Prostate gland (tissue), 2 donors: Measurements from ENCODE around the genes DEFB124, PDRG1 and HCK.

DNA sequence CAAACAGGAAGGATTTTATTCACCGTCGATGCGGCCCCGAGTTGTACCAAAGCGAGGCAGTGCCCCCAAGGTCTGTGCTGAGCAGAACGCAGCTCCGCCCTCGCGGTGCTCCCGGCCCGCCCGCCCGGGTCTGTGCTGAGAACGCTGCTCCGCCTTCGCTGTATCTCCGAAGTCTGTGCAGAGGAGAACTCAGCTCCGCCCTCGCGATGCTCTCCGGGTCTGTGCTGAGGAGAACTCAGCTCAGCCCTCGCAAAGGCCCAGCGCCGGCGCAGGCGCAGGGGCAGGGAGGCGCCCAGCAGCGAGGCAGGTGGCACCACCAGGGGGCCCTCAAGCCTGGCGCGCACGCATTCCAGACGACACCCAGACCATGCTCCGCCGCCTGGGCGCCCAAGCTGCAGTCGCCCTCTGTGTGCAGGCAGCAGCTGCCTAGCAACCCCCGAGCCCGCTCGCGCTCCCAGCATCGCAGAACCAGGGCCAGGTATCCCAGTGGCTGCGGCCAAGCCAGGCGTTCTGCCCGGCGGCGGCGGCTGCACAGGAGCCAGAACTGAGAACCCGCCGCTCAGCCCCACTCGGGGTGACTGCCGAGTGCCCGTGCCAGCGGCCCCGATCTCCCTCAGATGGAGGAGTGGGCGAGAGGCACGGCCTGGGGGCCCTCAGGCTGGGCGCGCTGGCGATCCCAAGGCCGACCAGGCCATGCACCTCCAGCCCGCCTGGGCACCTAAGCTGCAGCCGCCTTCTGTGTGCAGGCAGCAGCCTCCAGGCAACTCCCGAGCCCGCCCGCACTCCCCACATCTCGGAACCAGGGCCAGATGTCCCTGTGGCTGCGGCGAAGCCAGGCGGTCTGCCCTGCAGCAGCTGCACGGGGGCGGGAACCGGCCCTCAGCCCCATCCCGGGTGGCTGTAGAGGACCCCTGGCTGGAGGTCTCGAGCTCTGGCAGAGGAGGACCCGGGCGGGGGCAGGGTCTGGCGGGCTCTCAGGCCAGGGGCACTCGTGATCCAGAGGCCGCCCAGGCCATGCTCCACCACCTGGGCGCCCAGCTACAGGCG is 672.0 kb upstream of the DEFB115 start:
- PRO-cap = bidirectional peak, plus-strand start at position 260 of the sequence, minus-strand start at position 134 of the sequence
- RAMPAGE, long total RNA, 2 experiments = no peak in any of the 2 experiments

DNA sequence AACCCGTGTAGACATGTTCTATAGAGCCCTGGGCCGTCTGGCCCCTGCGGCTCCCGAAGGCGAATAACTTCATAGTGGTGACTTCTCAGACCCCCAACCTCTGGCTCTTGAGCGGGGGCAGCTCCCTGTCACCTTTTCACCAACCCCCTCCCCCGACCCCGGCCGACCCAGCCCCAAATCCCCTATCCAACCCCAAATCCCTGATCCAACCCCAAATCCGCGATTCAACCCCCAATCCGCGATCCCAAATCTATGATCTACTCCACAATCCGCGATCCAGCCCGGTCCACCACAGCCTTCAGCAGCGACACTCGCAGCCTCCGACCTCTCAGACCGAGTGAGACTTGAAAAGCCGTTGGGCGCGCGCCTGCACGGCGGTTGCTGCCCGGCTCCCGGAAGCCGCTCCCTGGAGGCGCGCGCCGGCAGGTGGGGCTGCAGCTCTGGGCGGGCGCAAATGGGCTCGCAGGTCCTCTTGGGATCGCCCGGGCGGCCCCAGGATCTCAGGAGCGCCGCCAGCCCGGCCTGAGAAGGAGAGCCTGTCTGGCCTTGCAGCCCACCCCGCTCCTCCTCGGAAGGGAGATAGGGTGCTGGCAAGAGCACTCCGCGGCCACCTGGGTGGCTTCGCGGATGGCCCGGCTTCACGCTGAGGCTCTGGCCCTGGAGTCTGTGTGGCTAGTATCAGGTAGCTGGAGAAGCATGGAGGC is 533.5 kb upstream of the DEFB115 start:
- PRO-cap = bidirectional peak, plus-strand start at position 485 of the sequence, minus-strand start at position 346 of the sequence
- RAMPAGE, long total RNA, 2 experiments = no peak in any of the 2 experiments

DNA sequence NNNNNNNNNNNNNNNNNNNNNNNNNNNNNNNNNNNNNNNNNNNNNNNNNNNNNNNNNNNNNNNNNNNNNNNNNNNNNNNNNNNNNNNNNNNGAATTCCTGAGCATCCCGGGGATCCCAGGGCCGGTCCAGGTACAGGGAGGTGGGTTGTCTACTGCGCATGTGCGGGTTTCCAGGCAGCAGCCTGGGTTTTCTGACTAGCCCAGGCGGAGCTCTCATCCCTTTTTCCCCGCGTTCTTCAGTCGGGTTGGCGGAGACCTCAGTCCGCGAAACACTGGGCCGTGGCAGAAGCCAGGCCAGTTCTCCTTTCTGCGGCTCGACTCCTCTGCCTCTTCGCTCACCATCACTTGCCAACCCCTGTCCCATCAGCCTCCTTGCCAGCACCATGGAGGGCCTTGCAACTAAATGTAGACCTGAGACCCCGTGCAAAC is 445.6 kb upstream of the DEFB115 start:
- PRO-cap = unidirectional peak, plus-strand start at position 297 of the sequence
- RAMPAGE, long total RNA, 2 experiments = no peak in any of the 2 experiments

GRCh38 chr20:31474638-31475517 is at the start of gene DEFB124:
TSS of gene DEFB124 (minus strand) at chr20:31475127.
- PRO-cap = bidirectional peak, plus-strand start at chr20:31475271, minus-strand start at chr20:31475151
- RAMPAGE, long total RNA, 2 experiments = start-site peak on the plus strand in 1 of 2 experiments, at chr20:31475282-31475295 at its widest, 75 reads per replicate

GRCh38 chr20:31566554-31567657 is 19.7 kb downstream of the MCTS2 start:
- PRO-cap = no peak
- RAMPAGE, long total RNA, 2 experiments = no peak in any of the 2 experiments

DNA sequence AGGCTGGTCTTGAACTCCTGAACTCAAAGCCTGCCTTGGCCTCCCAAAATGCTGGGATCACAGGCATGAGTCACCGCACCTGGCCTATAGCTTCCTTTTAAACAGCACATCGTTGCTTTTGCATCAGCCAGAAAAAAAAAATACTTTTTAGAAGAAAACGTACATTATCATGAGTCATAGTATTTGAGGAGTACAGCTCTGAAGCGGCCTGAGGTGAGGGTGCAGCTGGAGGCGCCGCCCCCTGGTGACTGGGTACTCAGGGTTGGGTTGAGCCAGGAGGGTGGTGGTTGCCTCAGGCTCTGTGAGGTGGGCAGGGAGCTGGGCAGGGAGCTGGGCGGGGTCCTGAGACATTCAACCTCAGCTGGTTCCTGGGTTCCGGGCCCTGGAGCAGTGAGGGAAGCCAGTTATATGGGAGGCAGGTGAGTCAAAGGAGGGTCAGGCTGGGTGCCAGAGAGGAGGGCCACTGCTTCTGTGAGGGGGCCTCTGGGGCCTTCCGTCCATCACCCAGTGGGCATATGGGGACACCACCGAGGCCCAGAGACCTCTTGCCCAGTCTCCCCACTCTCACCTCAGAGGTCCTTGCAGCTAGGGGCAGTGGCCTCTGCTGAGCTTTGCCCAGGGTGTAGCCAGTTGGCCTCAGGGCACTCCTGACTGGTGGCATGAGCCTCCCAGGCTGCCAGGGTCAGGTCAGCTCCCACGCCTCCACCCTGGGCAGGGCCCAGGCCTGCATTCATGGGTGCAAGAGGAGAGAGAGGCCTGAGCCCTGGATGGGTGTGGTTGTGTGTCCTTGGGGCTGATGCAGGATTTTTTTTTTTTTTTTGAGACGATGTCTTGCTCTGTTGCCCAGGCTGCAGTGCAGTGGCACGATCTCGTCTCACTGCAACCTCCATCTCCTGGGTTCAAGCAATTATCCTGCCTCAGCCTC is 11.6 kb upstream of the ID1 start:
- PRO-cap = no peak
- RAMPAGE, long total RNA, 2 experiments = no peak in any of the 2 experiments

GRCh38 chr20:31595624-31596617 is 9.2 kb upstream of the ID1 start:
- PRO-cap = bidirectional peak, plus-strand start at chr20:31596336, minus-strand start at chr20:31596227
- RAMPAGE, long total RNA, 2 experiments = no peak in any of the 2 experiments

GRCh38 chr20:31715708-31716335 is 6.8 kb downstream of the BCL2L1 start:
- PRO-cap = no peak
- RAMPAGE, long total RNA, 2 experiments = no peak in any of the 2 experiments

DNA sequence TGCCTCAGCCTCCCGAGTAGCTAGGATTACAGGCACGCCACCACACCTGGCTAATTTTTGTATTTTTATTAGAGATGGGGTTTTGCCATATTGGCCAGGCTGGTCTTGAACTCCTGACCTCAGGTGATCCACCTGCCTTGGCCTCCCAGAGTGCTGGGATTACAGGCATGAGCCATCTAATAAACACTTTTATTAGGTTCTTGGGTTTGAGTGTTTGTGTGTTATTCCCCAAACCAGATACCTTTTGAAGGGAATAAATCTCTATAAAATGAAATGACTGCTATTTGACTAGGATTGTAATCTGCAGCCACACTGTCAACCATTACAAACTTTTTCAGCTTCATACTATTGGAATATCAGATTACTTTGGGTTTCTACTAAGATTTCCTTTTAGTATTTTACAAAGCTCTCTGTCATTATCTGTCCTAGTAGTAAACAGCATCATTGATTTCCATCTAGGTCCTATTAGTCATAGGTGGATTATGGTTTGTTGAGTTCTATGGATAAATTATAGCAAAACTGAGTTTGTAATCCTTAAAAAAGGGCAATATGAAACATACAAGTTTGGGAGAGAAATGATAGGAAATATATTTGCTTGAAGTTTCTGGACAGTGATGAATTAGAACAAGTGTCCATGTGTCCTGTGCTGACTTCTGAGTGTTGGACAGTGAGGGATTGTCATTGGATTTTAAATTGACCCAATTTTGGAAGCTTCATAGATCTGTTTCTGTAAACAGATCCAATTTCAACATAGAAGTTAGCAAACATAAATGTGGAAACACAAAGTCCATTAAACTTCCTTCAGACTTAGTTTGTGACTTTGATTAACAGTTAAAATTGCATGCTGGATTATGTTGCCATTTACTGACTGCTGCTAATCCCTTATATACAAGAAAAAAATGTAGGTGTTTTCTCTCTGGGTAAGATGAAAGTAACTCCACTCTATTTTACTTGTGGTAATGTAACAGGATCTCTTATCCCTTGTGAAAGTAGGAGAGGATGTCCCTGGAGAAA is 6.7 kb downstream of the TPX2 start:
- PRO-cap = no peak
- RAMPAGE, long total RNA, 2 experiments = no peak in any of the 2 experiments

GRCh38 chr20:31837979-31838517 is 7.4 kb downstream of the FOXS1 start:
- PRO-cap = no peak
- RAMPAGE, long total RNA, 2 experiments = no peak in any of the 2 experiments

- PRO-cap = unidirectional peak, minus-strand start at chr20:31952042
- RAMPAGE, long total RNA, 2 experiments = start-site peak on the minus strand in 2 of 2 experiments, at chr20:31951977-31952055 at its widest, 157 to 214 reads per replicate
Measured at GRCh38 chr20:31951073-31952407, at the start of gene PDRG1. TSS of gene PDRG1 (minus strand) at chr20:31952046.

DNA sequence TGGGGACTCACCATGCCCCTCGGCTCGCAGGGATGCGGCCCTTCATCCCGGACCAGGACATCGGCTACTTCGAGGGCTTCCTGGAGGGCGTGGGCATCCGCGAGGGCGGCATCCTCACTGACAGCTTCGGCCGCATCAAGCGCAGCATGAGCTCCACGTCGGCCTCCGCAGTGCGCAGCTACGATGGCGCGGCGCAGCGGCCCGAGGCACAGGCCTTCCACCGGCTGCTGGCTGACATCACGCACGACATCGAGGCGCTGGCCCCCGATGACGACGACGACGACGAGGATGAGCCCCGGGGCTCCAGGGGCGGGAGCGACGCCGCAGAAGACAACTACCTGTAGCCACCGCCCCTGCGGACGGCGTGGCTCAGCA is 20.7 kb downstream of the CCM2L start:
- PRO-cap = no peak
- RAMPAGE, long total RNA, 2 experiments = no peak in any of the 2 experiments

DNA sequence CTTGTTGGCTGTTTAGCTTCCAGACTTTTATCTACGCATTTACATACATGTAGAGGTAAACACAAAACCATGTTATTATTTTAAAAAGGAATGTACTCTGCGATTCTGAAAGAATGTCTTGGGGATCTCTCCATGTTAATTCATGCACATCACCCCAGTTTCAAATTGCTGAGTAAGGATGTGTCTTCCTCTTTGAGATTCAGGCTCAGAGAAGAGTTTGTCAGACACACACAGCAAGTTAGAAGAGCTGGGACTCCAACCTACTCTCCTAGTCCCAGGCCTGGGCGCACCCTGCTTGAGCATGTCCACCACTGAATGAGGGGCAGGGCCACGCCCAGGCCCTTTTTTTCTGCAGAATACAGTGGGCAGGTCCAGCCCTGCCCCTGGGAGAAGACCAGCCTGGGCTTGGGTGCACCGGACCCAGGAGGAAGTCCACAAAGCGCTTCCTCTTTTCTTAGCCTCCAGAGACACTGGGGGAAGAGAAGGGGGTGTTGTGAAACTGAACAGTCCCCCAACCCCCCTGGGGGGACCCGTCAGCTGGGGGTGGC is 11.9 kb upstream of the HCK start:
- PRO-cap = no peak
- RAMPAGE, long total RNA, 2 experiments = no peak in any of the 2 experiments

DNA sequence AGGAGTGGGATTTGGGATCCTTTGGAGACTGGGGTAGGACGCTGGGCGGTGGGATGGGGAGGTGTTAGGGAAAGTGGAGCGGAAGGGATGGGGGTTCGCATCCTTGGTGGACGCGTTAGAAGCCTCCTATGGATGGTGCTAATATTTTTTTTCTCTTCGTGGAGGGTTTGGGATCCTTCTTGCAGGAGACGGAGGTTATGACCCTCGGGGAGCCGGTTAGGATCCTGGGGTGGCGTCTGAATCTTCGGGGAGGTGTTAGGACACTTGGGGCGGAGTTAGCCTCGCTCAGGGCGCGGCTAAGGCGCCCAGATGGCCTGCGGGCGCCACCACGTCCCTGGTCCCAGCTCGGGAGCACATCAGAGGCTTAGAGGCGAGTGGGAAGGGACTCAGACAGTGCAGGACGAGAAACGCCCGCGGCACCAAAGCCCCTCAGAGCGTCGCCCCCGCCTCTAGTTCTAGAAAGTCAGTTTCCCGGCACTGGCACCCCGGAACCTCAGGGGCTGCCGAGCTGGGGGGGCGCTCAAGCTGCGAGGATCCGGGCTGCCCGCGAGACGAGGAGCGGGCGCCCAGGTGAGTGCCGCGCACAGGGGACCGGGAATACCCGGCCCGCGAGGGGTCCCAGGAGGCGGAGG is at the start of gene HCK:
Gene HCK (plus strand): TSS at position 326 of the 632 bp plus-strand sequence.
- PRO-cap = unidirectional peak, plus-strand start at position 359 of the sequence
- RAMPAGE, long total RNA, 2 experiments = start-site peak on the plus strand in 2 of 2 experiments, centred at positions 316 to 348 of the sequence, 20 to 48 reads per replicate

- PRO-cap = no peak
- RAMPAGE, long total RNA, 2 experiments = no peak in any of the 2 experiments
Measured at GRCh38 chr20:32289640-32290106, 12.2 kb downstream of the KIF3B start.

DNA sequence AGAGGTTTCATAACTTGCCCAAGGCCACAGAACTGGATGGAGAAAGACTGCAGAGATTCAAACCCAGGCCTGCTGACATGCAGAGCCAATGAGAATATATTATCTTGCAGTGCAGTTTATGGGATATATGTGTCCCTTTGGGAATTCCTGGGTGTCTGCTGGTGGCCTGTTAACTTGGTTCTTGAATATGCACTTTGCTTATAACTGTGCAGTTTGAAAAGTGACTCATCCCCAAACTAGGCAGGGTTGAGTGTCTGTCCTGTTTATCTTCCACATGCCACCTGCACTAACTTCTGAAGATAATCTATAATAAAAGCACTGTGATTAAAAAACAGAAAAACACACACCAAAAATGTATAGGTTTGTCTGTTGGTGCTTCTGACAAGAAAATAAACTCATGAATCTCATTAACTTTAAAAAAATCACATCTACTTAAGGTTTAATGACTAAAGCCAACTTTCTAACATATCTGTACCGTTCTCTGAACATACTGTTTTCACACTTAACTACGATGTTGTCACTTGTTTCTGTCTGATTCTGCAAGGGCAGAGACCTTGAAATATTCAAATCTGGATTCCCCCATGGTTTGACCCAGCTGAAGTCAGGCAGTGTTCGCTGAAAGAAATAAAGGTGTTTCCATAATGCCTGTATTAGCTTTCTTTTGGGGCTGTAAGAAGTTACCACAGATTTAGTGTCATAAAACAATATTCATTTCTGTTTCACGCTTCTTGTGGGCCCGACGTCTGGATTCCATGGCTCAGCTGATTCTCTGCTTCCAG is 2.8 kb upstream of the ASXL1 start:
- PRO-cap = no peak
- RAMPAGE, long total RNA, 2 experiments = no peak in any of the 2 experiments

DNA sequence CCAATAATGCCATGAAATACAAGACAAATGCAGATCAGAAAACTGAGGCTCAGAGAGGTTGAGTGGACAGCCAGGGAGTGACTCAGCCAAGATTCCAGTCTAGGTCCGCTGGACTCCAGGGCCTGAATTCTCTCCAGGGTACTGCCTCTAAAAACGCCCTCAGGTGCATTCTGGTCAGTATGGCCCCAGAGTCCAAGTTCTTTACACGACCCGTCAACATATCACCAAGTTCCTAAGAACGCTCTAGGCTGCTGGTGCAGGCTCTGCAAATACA is 772 bp upstream of the ASXL1 start:
- PRO-cap = no peak
- RAMPAGE, long total RNA, 2 experiments = no peak in any of the 2 experiments

DNA sequence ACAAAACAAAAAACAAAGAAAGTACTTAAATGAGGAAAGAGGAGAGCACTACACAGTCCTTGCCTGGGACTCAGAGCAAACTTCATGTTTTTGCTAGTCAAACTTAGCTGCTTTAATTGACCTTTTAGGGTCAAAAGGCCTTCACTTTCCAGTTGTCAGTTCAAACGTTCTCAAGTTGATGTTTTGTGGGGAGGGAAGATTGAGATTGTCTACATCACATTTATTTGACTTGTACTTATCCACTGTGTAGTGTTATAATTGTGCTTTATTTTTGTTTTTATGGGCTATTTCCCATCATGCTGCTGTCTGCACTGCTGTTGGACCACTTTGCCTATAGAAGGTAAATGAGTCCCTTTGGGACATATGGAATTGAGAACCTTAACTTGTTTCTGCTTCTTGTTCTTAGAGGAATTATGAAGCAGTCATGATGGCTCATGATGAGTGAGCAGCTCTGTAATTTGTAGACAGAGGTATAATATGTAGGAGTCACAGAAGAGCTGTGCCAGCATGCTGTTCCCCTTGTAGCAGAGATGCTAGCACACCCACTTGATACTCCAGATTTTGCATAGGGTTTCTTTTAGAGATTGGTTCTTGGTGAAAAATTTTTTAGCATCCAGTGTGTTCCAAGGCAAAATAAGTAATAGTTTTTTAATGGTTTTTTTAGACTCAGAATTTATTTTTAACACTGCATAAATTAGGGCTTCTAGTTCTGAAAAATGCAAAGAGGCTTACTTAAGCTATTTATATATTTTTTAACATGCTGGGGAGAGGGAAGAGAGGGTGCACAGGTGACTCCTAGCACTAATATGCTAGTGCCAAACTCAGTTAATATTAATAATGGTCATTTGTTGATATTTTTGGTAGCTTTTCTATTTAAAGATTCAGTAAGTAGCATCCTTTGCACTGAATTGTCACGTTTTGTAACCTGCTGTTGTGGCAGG is 9.5 kb downstream of the ASXL1 start:
- PRO-cap = no peak
- RAMPAGE, long total RNA, 2 experiments = no peak in any of the 2 experiments

DNA sequence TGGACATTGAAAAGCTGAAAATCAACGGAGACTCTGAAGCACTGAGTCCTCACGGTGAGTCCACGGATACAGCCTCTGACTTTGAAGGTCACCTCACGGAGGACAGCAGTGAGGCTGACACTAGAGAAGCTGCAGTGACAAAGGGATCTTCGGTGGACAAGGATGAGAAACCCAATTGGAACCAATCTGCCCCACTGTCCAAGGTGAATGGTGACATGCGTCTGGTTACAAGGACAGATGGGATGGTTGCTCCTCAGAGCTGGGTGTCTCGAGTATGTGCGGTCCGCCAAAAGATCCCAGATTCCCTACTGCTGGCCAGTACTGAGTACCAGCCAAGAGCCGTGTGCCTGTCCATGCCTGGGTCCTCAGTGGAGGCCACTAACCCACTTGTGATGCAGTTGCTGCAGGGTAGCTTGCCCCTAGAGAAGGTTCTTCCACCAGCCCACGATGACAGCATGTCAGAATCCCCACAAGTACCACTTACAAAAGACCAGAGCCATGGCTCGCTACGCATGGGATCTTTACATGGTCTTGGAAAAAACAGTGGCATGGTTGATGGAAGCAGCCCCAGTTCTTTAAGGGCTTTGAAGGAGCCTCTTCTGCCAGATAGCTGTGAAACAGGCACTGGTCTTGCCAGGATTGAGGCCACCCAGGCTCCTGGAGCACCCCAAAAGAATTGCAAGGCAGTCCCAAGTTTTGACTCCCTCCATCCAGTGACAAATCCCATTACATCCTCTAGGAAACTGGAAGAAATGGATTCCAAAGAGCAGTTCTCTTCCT is 77.7 kb downstream of the ASXL1 start:
- PRO-cap = no peak
- RAMPAGE, long total RNA, 2 experiments = no peak in any of the 2 experiments

- PRO-cap = bidirectional peak, plus-strand start at chr20:32536558, minus-strand start at chr20:32536334
- RAMPAGE, long total RNA, 2 experiments = start-site peak on the minus strand in 1 of 2 experiments, at chr20:32536287-32536405 at its widest, 31 reads per replicate
Measured at GRCh38 chr20:32535898-32536808, 49.0 kb downstream of the NOL4L start.